Brain (tissue), 1 donor: ENCODE results near the genes SLC12A1, SHC4 and DTWD1.

DNA sequence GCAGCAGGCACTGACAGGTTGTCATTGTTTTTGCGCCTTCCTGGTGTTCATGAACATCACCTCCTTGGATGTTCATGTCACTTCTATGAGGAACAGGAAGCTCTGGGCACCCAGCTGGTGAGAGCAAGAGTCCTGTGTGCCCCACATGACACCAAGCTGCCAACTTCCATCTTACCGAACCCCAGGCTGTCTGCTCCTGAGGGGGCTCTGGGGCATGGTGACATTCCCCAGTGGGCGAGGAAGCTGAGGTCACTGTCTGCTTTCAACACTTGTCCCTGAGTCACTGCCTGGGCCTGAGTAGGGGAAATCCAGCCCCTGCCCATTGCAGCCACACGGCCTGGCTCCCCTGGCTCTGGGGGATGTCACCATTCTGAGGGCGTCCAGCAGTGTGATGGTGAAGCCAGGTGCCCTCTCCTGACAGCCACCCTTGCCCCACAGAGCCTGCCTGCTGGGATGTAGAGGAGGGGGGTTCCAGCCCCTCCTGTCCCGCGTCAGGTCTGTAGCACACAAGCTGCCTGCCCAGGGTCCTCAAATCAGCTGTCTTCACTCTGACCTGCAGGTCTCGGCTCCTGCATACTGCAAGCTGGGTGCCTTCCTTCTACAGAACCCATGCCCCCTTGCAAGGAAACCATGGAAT lies 17.7 kb downstream of the C15orf48 start:
- RRBS: no CpG with 5 or more reads among the region's 8 CpGs

DNA sequence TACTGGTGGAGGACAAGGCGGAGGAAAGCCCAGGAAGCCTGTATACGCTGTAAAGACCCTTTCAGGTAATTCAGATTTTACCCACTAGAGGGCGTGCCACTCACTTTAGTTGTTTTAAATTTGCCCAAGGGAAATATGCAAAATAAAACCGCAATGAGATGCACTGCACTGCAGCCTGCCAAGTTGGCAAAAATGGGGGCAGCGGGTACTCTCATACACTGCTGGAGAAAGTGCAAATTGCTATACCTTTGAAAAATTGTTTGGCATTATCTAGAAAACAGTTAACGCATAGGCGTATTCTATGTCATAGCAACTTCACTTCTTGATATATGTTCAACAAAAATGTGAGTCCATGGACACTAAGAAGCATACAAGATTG lies 27.6 kb downstream of the C15orf48 start:
- RRBS: no CpG with 5 or more reads among the region's 7 CpGs

DNA sequence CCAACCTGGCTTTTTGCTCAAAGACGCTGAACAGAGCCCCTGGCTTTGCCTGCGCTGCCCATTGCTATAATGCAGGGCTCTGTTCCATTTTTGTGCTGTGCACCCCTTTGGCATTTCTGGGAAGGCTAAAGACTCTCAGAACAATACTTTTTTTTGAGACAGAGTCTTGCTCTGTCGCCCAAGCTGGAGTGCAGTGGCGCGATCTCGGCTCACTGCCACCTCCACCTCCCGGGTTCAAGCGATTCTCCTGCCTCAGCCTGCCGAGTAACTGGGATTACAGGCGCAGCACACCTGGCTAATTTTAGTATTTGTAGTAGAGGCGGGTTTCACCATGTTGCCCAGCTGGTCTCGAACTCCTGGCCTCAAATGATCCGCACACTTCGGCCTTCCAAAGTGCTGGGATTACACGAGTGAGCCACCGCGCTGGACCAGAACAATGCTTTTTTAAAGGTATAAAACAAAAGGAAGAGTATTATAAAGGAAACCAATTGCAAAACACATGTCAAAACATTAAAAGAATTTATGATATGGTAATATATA lies 940 bp downstream of the SQOR start:
- RRBS: no CpG with 5 or more reads among the region's 17 CpGs

- RRBS: no CpG with 5 or more reads among the region's 1 CpG
Measured at GRCh38 chr15:45659434-45659837, 24.6 kb downstream of the SQOR start.

DNA sequence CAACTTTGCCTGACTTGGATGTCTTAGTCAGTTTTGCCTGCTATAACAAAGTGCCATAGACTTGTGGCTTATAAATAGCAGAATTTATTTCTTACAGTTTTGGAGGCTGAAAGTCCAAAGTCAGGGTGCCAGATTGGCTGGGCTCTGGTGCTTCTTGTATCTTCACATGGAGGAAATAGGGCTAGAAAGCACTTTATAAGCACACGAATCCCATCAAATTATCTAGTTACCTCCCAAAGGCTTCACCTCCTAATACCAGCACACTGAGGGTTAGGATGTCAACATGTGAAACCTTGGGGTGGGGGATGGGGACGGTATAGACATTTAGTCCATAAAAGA lies 116.8 kb downstream of the SQOR start:
- RRBS: no CpG with 5 or more reads among the region's 2 CpGs

DNA sequence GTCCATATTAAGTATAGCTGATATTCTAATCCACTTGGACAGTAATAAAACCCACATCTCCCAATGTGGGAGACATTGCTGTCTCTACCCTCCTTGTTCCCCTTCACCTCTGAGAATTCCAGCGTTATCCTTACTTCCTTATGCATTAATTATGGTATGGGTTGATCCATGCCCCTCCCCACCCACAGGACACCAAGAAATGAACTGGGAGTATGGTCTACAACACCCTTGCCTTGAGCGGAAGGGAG lies 77.6 kb upstream of the SLC24A5 start:
- RRBS: no CpG with 5 or more reads among the region's 2 CpGs

DNA sequence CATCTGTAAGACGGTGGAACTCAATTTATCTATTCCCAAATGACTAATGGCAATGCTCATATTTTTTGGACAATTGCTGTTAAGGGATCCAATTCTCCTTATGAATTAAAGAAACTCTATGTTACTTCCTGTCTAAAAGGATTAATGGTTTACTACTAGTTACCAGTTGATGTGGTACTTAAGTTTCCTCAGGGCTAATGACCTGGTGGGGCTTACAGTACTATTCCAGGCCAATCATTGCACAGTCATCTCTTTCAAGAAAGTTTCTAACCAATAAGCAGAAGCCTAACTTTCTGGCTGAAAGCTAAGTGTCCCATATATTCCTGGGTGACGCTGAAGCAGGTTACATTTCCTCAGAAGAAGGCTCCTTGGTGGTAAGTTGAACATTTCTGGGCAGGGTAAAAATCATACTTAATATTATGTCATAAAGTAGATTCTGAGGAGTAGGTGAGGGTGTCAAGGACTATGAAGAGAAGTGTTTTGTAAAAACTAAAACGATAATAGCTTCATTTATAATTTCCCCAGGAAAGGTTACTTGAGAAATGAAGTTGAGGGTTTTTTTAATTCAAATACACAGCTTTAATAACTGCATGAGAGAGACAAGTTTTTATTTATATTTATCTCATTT lies at the start of gene SLC12A1:
Gene SLC12A1 (plus strand): TSS at position 346 of the 628 bp plus-strand sequence.
- RRBS: no CpG with 5 or more reads among the region's 3 CpGs

DNA sequence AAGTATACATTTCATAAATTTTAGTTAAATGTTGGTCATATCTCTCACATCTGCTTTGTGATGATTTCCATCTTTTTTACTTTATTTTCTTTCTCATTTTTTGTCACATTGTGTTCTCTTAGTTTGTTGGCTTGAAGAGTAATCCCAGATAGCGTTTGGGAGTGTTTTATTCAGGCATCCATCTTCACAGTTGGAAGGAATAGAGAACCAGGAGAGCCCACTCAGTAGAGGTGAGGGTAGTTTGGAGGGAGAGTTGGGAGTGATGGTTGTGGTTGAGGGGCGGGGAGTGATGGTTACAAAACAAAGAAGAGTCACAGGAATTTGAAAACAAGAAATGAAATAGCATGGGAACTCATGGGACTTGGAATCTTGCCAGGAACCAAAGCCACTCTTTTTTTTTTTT lies 36.2 kb downstream of the DUT start:
- RRBS: no CpG with 5 or more reads among the region's 2 CpGs

- RRBS: no CpG with 5 or more reads among the region's 7 CpGs
Measured at GRCh38 chr15:48432668-48433033, 101.4 kb downstream of the DUT start.

DNA sequence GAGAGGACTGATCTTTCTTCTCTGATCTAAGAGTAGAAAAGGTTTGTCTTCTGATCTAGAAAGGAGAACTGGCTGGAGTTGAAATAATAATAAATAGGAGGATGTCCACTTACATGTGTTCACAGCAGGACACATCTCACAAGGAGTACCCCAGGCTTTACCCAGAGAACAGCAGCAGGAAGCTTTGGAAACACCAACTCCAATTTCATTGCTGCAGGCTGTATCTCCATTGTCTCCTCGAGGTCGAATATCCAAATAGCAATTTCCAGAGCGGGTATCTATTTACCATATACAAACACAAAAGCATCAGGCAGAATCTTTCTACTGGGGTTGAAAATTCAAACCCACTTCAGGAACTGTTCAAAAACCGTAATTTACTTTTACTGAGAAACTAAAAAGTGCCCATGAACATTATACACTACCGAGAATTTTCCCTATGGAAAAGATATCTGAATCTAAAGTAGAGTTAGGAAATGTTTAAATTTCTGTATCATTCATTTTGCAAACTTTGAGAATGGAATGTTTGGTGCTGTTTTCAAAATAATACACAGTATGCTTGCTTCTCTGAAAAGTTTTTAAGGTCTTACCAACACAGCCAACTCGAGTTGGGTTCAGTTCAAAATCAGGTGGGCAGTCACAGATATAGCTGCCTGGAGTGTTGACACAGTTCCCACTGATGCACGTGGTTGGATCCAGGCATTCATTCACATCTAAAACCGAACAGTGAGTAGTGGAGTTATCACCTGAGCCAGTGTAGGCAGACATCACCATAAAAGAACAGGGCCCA lies 136.8 kb downstream of the DUT start:
- RRBS: no CpG with 5 or more reads among the region's 8 CpGs

- RRBS: no CpG with 5 or more reads among the region's 8 CpGs
Measured at GRCh38 chr15:48487890-48488768, 156.9 kb downstream of the DUT start.

GRCh38 chr15:48557153-48557958 lies 88.2 kb downstream of the FBN1 start:
- RRBS: no CpG with 5 or more reads among the region's 9 CpGs

- RRBS: no CpG with 5 or more reads among the region's 2 CpGs
Measured at GRCh38 chr15:48603220-48603380, 42.4 kb downstream of the FBN1 start.

DNA sequence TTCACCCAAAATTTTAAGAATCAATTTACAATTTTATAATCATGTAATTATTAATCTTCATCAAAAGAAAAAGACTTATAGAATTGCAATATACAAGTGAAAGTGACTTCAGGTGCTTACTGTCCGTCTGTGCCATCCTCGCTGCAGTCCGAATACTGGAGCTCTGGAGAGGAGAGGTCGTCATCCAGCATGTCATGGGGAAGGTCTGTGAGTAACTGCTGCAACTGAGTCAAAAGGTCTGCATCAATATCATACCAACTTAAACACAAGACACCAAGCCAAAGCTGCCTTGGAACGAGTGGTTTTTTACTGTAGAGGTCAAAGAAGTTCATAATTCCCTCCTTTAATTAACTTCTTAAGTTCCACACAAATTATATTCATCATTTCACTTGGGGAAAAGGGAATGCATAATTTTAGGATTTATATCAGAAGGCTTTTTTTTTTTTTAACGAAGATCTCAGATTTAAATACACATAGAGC lies 13.0 kb downstream of the CEP152 start:
- RRBS: no CpG with 5 or more reads among the region's 6 CpGs

GRCh38 chr15:48963336-48964103 lies at the start of gene SHC4:
Gene SHC4, minus strand, starts transcription at chr15:48963919.
- RRBS: 0% methylated on average over 1 of the region's 26 CpGs

- RRBS: no CpG with 5 or more reads among the region's 9 CpGs
Measured at GRCh38 chr15:49421813-49422571, 1.1 kb upstream of the FGF7 start.

GRCh38 chr15:49465926-49466795 lies 43.1 kb downstream of the FGF7 start:
- RRBS: no CpG with 5 or more reads among the region's 2 CpGs

GRCh38 chr15:49620557-49621635 lies at the start of gene DTWD1:
Gene DTWD1, plus strand, starts transcription at chr15:49621048.
- RRBS: 3% methylated on average over 8 of the region's 68 CpGs

GRCh38 chr15:49718092-49718656 lies 97.3 kb downstream of the DTWD1 start:
- RRBS: no CpG with 5 or more reads among the region's 4 CpGs

DNA sequence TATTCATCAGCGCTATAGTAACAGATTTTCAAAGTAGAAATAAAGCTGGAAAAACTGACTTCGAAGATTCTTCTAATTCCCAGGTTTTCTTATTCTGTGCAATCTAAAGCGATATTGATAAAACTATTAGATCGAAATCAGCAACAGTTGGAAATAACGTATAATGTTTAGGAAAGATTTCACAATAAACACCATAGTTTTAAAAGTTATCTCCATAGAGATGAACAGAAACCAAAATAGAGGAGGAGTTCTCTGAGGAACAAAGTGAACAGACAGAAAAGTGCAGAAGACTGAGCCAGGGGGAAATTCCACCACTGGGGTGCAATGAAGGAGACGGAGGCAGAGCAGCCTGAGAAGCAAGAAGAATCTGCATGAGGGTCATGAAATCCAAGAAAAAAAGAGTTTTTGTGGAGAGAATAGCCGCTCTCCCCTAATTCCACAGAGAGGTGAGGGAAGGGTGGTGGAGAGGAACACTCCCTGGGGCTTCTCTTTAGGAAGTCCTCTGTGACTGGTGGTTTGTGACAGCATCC lies 23.1 kb downstream of the ATP8B4 start:
- RRBS: no CpG with 5 or more reads among the region's 7 CpGs